SEM (cell line): ENCODE data around the genes LRRC4B, SHANK1 and ETFB.

GRCh38 chr19:50387171-50388342 lies 3.4 kb downstream of the POLD1 start:
- PRO-cap = no peak

DNA sequence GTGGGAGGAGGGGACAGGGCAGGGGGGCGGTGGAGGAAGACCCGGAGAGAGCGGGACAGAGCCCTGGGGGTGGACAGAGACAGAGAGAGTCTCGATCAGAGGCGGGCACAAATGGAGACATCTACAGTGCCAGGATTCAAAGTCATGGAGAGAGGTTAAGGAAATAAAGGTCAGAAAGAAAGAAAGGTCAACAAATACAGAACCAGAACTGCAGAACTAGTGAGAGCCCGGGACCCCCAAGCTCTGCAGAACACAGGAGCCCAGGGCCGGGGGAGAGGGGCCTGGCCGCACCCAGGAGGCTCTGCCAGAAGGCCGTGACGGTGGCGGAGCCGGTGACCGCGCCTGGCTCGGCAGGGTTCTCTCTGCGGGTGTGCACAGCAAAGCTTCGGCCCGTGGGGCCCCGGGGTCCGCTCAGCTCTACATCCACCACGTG lies 870 bp upstream of the JOSD2 start:
- PRO-cap = no peak

DNA sequence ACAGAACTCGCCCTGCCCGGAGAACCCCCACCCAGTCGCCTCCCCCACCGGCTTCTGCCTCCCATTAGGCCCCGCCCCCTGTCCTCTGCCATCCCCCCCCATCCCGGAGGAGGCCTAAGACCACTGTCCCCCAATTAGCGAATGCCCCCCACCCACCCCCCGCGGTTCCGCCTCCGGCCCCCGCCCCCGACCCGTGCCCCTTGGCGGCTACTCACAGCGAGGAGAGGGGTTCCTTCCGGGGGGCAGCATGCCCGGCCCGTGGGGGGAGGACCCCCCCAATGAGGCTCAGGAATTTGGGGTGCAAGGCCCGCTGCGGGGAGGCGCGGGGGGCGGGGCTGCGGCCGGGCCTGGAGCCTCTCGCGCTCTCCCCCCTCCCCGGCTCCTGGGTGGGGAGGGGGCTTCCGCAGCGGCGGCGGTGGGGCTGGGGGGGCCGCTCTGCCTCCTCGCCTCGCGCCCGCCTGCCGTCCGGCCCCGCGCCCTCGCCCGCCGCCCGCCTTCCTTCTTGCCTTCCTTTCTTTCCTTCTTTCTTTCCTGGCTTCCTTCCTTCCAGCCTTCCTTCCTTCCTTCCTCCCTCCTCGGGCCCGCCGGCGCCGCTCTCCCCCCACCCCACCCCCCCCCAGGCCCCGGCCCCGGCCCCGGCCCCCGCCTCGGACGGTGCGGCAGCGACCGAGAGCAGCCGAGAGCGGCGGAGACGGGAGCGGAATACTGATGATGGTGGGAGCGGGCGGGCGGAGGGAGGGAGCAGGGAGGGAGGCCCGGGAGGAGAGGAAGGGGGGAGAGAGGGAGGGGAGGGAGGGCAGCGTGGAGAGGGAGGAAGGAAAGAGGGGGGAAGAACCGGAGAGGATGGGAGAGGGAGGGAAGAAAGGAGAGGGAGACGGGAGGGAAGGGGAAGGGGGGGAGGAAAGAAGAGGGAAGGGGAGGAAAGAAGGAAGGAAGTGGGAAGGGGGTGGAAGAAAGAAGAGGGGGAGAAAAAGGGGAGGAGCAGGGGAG lies at the start of gene LRRC4B:
Gene LRRC4B (minus strand): TSS at position 707 of the 990 bp plus-strand sequence.
- PRO-cap = no peak

DNA sequence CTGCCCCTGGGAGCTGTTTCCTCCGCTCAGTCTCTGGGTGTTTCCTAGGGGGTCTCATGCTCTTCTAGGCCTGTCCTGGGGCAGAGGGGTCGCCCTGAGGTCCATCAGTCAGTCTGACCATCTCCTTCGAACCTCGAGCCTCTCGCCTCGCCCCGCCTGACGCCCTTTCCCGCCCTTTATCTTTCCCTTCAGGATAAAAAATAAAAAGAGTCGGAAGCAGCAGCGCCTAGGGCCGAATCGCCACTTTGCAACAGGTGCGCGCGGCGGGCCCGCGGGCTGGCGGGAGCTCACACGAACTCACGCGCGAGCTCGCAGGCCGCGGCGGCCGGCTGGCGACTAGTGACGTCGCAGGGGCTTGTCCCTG lies 33.8 kb downstream of the SYT3 start:
- PRO-cap = no peak

DNA sequence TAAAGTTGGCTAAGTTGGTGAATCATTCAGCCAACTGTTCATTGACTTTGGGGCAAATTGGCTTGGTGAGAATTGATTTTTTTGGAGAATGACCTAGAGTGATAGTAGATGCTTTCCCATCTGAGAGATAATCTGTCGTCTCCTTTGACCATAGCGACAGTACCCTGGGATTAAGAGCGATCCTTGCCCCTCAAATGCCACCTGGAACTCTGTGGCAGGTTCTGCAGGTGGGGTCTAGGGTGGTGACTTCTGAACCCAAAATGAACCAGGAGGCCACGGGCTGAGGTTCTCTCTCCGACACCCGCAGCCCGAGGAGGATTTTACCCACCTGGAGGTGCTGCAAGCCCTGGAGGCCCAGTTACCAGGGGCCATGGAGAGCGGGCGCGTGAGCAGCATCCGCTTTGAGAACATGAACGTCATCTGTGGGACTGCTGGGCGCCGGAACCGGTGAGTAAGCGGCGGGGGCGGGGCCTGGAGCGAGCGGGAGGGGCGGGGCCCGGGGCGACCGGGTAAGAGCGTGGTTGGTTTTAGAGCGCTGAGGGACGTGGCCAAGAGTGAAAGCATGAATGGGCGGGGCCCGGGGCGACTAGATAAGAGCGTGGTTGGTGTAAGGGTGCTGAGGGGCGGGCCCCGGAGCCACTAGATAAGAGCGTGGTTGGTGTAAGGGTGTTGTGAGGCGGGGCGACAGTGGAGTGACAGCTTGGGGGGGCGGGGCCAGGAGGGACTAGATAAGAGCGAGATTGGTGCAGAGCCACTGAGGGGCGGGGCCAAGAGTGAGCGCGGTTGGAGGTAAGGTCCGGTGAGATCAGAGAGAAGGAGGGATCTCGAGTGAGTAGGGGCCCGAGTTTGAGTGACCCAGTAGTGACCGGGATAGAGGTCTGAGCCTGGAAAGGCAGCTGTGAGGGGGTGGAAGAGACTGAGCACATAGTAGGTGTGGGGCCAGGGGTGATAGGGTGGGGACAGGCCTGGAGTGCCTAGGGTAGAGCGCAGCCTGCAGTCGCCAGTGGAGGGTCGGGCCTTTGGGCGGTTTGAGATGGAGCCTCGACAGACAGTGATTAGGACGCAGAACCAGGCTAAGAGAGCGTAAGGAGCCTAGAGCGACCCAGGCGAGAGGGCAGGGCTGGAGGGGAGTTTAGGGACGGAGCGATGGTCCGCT lies 8.8 kb downstream of the C19orf81 start:
- PRO-cap = unidirectional peak, minus-strand start at position 424 of the sequence; bidirectional peak, plus-strand start at position 808 of the sequence, minus-strand start at position 529 of the sequence; unidirectional peak, plus-strand start at position 1,003 of the sequence

DNA sequence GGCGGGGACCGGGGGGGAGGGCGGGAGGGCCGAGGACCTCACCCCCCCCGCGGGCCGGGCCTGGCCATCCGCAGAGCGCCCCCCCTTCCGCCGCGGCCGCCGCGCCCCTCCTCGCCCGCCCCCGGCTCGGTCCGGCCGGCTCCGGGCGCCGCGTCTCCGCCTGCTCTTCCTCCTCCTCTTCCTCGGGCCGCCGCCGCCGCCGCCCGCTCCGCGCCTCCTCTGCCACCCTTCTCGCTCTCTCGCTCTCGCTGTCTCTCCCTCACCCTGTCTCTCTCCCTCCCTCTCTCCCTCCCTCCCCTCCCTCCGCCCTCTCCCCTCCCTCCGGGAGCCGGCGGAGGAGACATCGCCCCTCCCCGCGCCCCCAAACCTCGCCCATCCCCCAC lies at the start of gene SHANK1:
Gene SHANK1 (minus strand): TSS at position 256 of the 383 bp plus-strand sequence.
- PRO-cap = bidirectional peak, plus-strand start at position 165 of the sequence, minus-strand start at position 256 of the sequence

DNA sequence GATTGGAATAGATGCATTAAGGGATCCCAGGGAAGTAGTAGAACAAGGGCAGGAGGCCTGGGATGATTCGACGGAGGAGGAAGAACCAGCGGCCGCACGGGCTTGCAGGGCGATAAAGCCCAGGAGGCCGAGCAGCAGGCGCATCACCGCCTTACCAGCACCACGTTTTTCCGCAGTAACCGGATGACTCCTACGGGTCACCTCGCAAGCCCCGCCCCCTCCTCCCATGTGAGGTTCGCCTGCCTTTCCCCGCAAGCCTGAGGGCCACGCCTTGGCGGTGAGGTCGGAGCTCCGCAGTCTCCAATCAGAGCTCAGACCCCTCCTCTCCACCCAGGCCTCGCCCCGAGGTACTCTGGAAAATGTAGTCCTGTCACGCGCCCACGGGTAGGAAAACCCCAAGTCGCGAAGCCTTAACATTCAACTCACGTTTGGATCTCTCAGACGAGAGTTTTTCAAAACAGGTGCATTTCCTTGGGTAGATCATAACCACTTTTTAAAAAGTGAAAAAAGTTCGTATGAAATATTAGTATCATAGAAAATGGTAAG lies 5.2 kb downstream of the CLEC11A start:
- PRO-cap = bidirectional peak, plus-strand start at position 333 of the sequence, minus-strand start at position 170 of the sequence

- PRO-cap = no peak
Measured at GRCh38 chr19:50798572-50799811, 8.8 kb downstream of the ACP4 start.

- PRO-cap = no peak
Measured at GRCh38 chr19:51018000-51018199, 1.6 kb downstream of the KLK10 start.

DNA sequence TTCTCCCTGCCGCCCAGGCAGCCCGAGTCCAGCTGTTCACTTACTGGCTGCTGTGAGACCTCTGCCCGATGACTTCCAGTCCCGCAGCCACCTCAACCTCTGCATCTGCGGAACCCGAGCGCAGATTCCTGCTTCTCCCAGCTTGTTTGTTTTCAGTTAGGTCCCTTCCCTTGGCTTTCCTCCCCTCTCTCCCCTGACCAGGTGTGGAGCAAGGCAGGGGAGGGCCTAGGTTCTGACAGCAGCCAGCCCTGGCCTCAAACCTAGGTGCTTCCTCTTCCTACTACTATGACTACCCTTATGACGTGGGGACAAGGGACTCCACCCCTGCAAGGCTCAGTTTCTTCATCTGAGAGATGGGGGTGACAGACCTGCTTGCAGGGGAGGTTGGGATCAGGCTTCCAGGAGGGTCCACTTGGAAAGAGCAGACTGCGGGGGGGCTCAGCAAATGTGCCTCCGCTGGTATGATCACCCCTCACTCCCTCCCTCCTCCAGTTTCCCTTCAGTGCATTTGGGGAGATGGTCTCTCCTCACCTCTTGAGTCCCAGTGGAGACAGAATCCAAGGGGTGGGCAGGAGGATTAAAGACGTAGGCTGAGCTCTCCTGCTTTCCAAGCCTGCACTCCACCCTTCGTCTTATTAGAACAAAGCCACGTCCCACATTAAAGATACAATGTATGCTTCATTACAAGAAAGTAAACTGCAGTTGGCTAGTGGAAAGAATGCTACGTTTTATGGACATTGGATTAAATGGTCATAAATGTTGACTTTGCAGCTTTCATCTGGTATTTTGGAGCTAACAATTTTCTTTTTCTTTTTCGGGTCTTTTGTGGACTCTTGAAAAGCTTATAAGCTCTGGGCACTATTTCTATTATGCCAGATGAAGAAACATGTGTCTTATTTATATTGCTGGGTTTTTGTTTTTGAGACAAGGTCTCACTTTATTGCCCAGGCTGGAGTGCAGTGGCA lies 1.3 kb upstream of the KLK11 start:
- PRO-cap = no peak

DNA sequence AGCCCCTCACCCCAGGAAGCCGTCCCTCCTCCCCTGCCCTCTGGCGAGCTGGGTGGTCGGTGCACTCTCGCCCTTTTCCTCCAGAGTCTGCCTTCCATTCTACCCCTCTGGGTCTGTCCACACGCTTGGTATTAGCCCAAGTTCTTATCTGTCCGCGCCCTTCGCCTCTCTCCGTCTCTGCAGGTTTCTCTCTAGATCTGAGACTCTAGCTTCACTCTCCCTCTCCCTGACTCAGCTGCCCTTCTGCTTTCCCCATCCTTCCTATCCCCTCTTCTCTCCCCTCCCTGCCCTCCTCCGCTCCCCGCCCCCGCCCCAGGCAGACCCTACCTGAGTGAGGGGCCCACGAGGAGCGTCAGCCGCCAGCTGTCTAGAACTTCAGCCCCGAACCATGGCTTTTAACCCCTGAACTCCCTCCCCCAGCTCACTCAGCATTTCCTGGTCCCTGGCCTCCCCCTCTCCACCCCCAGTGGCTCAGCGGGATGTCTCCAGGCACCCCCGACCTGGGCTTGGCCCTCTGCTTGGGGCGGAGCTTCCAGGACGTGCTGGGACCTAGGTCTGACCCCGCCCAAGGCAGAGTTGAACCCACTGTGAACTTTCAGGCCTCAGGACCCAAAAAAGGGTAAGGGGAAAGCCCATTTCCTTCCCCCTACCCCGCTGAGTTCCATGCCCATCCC lies 556 bp upstream of the KLK13 start:
- PRO-cap = no peak

DNA sequence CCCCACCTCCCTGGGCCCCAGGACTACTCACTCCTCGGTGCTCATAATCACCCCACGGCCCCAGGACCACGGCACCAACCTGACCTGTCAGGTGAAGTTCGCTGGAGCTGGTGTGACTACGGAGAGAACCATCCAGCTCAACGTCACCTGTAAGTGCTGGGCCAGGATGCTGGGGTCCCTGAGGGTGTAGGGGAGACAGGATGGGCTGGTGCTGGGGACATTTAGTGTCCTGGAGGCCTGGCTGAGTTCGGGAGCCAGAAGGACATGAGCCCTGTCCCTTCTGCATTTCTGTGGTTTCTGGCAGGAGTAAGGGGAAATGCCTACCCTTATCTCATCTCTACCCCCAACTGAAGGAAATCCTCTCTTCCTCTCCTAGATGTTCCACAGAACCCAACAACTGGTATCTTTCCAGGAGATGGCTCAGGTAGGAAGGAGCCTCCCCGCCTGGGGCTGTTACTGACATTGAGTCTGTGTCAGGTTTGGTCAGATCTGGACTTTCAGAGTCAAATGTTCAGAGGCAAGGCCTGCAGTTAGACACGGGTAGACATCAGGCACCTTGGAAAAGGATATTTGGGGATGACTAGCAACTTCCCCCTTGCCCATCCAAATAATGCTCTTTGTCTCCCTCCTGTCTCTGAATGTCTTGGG lies 1.2 kb downstream of the CD33 start:
- PRO-cap = no peak

- PRO-cap = no peak
Measured at GRCh38 chr19:51325324-51325993, 14.0 kb downstream of the IGLON5 start.

GRCh38 chr19:51356212-51356813 lies 9.9 kb downstream of the ETFB start:
- PRO-cap = no peak

GRCh38 chr19:51366217-51367287 lies at the start of gene ETFB:
TSS of gene ETFB (minus strand) at chr19:51366388.
- PRO-cap = bidirectional peak, plus-strand start at chr19:51366599, minus-strand start at chr19:51366345; bidirectional peak, plus-strand start at chr19:51367119, minus-strand start at chr19:51367165

- PRO-cap = no peak
Measured at GRCh38 chr19:51456453-51457025, 1.7 kb downstream of the SIGLEC8 start.

DNA sequence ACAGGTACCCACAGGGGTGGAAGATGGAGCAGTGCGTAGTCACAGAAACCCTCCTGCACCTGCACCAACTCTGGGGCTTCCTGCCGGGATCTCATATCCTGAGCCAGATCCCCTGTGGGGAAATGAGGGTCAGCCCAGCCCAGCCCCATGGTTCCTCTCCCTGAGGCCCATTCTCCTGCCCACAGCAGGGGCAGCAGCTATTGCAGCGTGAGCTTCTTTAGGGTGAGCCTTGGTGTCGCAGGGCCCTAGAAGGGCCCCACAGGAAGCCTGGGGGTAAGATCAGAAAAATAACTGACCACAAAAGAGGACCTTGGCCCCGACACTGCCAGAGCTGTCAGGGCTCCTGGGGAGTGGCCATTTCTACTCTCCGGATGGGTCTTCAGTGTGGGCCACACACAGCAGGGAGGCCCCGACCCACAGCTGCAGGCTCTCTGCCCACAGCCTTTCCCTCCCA lies 3.4 kb upstream of the SIGLEC8 start:
- PRO-cap = no peak

DNA sequence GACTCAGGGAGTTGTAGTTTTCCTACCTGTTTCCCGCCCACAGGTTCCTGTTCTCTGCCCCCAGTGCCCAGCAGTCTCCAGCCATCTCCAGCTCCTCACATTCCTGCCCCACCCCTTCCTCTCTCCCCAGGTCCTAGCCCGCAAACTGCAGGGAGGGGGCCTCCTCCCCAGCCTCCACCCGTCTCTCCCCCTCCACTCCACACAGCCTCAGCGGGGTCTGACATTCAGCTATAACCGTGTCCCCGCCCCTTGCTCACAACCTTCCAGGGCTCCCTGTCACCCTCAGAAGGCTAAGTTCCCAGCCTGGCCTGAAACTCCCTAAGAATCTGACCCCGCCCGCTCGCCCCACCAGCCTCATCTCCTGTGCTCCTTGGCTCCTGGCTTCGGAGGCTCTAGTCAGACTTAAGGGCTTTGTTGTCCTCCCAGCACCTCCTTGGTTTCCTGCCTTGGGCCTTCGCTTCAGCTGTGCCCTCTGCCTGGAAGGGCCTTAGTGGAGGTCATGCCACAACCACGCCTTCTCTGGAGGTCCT lies 5.2 kb upstream of the SPACA6 start:
- PRO-cap = no peak

DNA sequence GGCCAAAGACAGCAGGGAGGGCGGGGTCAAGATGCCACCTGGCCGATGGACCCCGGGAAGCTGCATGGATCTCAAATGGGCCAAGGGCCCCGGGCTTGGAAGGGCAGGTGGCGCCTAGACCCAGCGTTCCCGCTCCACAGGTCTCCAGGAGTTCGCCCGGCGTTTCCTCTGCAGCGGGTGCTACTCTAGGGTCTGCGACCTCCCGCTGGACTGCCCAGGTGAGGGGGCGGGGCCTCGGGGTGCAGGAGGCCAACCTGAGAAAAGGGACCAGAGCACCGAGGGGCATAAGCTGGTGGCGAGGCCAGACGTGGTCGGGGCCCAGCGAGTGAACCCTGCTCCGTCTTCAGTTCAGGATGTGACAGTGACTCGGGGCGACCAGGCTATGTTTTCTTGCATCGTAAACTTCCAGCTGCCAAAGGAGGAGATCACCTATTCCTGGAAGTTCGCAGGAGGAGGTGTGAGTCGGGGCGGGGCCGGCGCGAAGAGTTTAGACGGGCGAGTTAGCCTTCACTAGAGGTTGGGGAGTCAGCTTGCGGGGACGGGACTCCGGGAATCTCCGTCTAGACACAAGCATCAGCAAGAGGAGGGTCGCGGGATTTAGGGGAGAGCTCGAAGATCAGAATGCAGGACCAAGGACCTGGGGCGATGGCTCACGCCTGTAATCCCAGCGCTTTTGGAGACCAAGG lies 9.9 kb downstream of the SPACA6 start:
- PRO-cap = no peak

- PRO-cap = no peak
Measured at GRCh38 chr19:51976128-51976410, 10.6 kb downstream of the ZNF350 start.